Measurements from ENCODE around the gene DTNBP1.

- RRBS: no CpG with 5 or more reads among the region's 10 CpGs
These were observed 483.7 kb upstream of the JARID2 start for GRCh38 chr6:14762054-14762591.

GRCh38 chr6:14782946-14783327 is 462.9 kb upstream of the JARID2 start:
- RRBS: no CpG with 5 or more reads among the region's 6 CpGs

GRCh38 chr6:14804508-14805111 is 441.3 kb upstream of the JARID2 start:
- RRBS: no CpG with 5 or more reads among the region's 18 CpGs

DNA sequence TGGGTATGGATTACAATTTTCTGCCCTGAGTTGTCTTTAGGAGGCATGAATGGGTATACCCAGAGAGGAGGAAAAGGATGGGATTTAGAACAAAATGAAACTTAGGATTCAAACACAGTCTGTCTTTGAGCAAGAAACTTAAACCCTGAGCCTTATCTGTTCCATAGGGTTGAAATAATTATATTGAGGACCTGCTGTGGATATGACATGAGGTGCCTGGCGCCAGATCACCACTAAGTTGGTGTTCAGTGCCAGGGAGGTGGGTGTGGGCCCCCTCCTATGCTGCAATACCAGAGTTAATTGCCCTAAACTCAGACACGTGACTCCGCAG is 419.5 kb upstream of the JARID2 start:
- RRBS: no CpG with 5 or more reads among the region's 3 CpGs

GRCh38 chr6:14910665-14911586 is 334.9 kb upstream of the JARID2 start:
- RRBS: no CpG with 5 or more reads among the region's 13 CpGs

- RRBS: no CpG with 5 or more reads among the region's 20 CpGs
These were observed 1.7 kb upstream of the JARID2 start for GRCh38 chr6:15244188-15244621.

DNA sequence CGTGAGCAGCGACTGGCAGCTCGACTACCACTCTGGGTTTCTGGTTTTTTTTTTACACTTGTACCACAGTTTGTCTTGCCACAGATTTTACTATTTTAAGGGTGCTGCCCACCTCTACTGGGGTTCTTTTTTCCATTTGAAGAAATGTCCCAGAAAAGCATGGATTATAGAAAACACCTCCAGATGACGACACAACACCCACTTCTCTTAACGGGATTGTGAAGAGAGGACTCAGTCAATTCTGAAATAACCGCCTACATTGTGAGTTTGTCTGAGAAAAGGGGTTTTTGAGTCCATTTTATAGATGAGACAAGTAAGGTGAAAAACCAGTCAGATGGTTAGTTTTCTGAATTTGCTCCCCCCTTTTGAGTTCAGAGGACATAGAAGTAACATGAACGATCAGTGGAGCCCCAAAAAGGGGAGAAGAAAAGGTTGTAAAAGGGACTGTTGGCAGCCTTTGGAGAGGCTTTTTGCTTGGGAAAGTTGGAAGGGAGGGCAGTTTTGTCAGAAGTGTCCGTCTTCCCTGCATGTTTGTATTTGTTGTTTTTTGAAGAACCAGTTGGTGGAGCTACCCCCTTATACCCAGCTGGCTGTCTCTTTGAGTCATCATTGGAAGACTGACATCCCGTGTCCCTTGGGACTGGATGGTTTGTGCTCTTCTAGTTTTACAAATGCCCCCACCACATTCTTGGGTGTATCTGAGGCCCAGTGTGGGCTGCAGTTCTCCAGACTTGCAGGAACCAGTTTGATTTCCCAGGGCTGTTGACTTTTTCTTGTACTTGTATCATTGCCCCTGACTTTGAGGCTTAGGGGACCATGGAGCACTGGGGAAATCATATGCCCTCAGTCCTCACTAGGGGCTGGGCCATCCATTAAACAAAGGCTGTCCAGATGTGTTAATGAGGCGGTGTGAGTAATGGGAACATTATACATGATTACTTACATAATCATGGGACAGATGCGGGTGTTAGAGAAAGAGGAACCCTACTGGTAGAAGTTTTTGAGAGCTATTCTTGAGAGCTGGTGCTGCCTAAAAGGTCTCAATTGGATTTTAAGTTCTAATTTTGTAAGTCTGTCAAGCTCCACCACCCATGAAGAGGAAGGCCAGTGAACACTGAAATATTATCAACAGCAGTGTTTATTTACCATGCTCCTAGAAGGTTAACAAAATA is 8.1 kb downstream of the JARID2 start:
- RRBS: no CpG with 5 or more reads among the region's 11 CpGs

DNA sequence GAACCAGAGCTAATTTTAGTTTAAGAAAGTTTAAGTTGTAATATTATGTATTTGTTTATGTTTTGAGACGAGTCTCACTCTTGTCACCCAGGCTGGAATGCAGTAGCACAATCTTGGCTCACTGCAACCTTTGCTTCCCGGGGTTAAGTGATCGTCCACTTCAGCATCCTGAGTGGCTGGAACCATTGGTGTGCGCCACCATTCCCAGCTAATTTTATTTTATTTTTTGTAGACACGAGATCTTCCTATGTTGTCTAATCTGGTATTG is 46.7 kb downstream of the JARID2 start:
- RRBS: no CpG with 5 or more reads among the region's 5 CpGs

DNA sequence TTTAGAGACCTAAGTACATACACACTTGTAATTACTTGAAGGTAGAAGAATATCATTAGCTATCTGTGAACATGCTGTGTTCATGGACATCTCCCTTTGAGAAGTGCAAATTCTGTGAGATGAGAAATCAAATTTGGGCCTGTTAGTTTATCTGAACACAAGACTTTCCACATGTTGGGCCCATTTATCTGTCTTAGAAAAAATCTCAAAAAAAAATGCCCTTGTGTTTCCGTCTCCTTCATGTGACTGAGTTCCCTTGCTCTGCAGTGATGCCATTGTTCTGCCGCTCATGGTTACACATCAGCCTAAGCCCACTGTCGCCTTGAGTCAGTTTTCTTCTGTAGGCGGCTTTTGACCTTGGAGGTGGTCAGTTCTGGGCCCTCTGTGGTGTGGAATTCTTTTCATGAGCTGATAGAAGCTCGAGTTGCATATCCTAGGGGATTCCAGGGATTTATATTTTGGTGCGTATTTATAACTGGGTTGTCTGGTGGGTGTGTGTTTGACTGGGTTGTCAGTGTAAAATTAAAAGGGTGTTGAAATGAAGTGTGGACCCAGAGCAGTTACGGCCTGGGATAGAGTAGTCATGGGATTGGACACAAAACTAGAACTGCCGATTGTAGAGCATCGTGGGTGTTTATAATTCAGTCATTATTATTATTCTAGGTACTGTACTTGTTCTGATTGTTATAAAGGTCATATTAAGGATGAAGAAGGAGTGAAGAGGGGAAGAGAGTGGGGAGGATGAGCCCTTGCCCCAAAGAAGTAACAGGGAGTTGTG is 156.7 kb downstream of the JARID2 start:
- RRBS: no CpG with 5 or more reads among the region's 9 CpGs

- RRBS: no CpG with 5 or more reads among the region's 7 CpGs
These were observed 159.2 kb downstream of the JARID2 start for GRCh38 chr6:15404962-15405639.

GRCh38 chr6:15505446-15506139 is 157.2 kb downstream of the DTNBP1 start:
- RRBS: no CpG with 5 or more reads among the region's 20 CpGs

DNA sequence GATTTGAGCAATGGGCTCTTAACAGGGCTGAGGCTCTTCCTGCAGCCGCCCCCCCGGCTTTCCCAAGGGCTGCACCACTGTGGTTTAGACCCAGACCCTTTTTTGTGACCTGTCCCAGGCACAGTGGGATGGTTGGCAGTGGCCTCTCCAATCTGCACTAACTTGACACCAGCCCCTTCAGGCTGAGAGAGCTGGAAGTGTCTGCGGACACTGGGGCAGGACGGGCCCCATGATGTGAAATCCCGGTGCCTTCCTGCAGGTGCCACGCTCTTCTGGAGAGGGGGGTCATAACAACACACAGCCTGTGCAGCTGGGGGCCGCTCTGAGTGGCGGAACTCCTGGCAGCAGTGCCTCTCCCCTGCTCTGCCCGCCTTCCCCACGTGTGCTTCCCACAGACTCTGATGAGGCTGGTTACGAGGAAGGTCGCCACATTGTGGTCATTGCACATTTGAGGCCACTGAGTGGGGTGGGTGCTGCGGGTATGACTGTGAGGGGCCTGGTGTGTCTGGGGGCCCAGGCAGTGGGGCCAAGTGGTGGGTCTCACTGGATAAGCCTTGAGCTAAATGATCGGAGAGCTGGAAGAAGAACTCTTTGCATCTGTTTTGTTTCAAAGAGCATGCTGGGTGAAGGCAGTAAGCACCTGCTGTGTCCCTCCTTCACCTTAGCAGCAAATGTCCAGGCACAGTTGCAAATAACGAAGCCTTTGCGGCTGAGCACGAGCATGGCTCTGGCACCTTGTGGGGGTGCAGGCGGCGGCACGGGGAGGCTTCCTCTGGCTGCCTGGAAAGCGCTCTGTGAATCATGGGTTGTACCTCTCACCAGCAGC is 145.1 kb downstream of the DTNBP1 start:
- RRBS: no CpG with 5 or more reads among the region's 21 CpGs

DNA sequence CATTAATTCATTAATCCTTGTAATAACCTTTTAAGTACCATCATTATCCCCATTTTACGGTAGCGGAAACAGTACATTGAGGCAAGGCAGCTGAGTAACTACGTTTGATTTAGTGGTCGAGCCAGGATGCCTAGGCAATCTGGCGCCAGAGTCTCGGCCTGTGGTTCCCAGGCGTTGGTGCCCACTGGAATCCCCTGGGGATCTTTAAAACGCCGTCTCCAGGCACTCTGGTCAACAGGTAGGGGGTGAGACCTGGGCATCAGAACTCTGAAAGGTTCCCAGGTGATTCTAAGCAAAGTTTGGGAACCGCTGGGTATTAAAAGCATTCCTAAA is 1.0 kb downstream of the DTNBP1 start:
- RRBS: no CpG with 5 or more reads among the region's 10 CpGs

GRCh38 chr6:15662182-15663241 is at the start of gene DTNBP1:
Gene DTNBP1, minus strand, starts transcription at chr6:15663028.
- RRBS: 1% methylated on average over 59 of the region's 121 CpGs

GRCh38 chr6:15895731-15896119 is 232.9 kb upstream of the DTNBP1 start:
- RRBS: no CpG with 5 or more reads among the region's 3 CpGs

GRCh38 chr6:16149928-16150971 is 21.4 kb downstream of the MYLIP start:
- RRBS: no CpG with 5 or more reads among the region's 17 CpGs

GRCh38 chr6:16320449-16321237 is 82.3 kb downstream of the GMPR start:
- RRBS: no CpG with 5 or more reads among the region's 18 CpGs

- RRBS: 96% methylated on average over 15 of the region's 22 CpGs
These were observed 88.4 kb downstream of the GMPR start for GRCh38 chr6:16326758-16327157.

DNA sequence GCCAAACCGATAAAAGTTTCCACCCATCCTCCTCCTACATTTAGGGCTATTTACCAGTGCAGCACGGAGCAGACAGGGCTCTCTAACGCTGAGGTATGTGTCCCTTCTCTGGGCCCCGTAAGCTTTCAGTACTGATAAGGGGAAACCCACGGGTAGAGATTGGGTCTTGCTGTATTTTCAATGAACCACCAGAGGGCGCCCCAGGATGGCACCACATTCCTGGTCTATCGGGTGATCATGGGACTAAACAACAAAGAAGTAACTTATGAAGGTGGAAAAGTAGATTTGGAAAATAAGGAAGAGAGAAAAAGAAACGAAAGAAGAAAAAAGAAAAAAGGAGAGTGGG is 93.7 kb downstream of the GMPR start:
- RRBS: no CpG with 5 or more reads among the region's 8 CpGs

All from SK-N-MC (cell line).